Parietal lobe (tissue), 2 donors: ENCODE measurements around a stretch of chr9.

DNA sequence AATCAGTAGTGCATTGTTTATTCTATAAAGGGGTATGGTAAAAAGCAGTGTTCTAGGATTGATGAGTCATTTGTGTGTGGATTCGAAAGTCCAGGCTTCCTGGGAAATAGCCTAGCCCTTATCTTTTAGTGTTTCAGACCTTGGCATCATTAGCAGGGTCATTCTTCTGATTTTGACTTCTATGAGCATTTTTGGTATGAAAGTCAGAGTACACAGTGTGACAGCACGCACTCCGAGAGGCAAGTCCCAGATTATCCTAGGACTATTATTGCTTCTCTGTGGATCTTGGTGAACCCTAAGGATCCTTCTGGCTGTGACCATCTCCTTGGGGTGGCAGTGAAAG lies 16.9 kb downstream of the PCSK5 start:
- RAMPAGE, long total RNA, result no peak

DNA sequence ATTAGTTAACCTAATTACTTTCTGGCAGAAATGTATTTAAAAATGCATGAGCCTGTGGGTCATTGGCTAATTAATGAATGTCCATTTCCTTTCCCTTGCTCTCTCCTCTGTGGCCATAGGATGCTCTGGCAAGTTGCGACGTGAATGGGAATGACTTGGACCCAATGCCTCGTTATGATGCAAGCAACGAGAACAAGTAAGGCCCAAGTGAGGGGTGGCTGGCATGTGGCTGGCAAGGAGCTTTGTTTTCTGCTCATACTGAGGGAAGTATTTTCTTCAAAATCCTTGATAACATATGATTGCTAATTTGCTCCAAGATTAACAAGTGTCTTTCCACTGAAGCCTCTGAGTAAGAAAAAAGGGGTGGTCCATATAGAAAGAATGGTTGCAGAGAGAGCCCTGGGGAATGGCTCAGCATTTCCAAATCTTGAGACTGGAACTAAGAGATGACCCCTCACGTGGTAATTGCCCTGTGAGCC lies 136.4 kb downstream of the PCSK5 start:
- RAMPAGE, long total RNA, result no peak

DNA sequence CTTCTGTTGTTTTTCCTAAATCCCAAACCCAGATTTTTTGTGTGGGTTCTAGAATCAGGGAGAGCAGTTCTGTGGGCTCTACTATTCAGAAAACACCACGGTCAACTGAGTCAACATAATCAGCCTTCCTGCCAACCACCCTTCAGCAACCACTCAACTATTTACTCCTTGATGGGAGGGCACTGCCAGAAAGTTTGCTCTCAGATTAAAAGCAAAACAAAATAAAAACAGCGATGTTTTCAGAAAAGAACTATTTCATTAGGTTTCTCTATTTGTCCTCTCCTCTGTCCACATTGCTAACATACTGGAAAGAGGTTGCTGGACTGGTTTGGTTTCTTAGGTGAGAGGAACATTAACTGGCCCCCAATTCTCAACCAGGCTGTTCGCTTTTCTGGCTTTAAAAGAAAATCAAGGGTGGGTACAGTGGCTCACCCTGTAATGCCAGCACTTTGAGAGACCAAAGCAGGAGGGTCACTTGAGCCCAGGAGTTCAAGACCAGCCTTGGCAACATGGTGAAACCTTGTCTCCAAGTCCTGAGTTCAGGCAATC lies 72.4 kb downstream of the GCNT1 start:
- RAMPAGE, long total RNA, result no peak

GRCh38 chr9:76542317-76542861 lies 83.4 kb downstream of the GCNT1 start:
- RAMPAGE, long total RNA, result no peak

GRCh38 chr9:76576331-76576802 lies 117.4 kb downstream of the GCNT1 start:
- RAMPAGE, long total RNA, result no peak

GRCh38 chr9:76691545-76692687 lies 214.0 kb downstream of the PRUNE2 start:
- RAMPAGE, long total RNA, result no peak

GRCh38 chr9:76868618-76869325 lies 37.1 kb downstream of the PRUNE2 start:
- RAMPAGE, long total RNA, result no peak

GRCh38 chr9:77369048-77369454 lies 191.7 kb downstream of the VPS13A start:
- RAMPAGE, long total RNA, result no peak

GRCh38 chr9:77551367-77551575 lies 96.9 kb downstream of the GNA14 start:
- RAMPAGE, long total RNA, result no peak

DNA sequence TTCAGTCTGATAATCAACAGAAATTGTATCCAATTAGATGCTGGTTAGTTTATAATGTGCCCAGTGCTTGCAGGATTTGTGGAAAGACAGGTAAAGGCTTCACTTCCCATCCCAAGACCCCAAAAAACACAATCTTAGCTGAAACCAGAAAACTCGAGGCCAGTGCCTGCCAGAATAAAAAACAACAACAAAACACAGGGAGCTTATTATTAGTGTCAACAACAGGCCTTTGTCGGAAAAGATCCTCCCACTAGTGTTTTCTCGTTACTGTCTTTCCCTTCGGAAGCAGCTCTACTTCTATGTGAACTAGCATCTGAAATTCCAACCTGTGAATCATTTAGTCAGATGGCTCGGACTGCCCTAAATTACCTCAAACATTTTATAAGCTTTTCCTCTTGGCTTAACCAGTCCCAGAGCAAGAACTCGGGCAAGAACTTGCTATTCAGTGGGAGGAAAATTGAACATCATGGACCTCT lies 122.2 kb upstream of the GNA14 start:
- RAMPAGE, long total RNA, result no peak

DNA sequence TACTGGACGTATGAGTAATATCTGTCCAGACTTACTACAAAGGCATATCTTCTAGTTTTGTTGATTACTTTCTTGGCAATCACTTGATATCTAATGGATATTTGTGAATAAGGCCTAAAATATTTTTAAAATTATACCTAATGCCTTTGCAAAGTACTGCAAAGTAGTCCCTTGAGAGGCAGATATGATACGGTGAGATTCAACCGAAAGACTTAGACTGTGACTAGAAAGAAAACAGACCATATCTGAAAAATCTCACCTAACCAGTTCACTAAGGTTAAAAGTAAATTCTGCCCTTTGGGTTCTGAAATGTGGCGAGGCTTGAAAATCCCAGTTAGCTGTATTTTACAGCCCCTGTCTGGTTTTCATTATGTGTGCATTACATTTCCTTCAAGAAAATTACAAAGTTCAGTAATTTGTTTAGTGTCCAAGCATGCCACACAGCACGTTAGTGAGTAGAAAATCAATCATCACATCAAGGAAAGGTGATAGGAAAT lies 152.0 kb downstream of the GNAQ start:
- RAMPAGE, long total RNA, result no peak

DNA sequence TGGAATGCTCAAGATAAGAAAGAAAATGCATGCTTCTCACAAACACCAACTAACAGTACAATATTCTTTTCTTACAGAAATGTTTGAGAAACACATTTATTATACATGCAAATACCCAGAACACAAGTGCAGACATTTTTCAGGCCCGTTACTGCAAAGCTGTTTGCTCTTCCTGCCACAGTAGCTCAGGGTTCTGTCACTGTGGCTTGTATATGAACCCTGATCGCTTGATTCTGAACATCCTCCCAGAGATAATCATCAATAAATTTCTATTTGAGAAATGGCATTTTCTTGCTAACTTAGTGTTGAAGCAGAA lies 1.9 kb downstream of the GNAQ start:
- RAMPAGE, long total RNA, result no peak

DNA sequence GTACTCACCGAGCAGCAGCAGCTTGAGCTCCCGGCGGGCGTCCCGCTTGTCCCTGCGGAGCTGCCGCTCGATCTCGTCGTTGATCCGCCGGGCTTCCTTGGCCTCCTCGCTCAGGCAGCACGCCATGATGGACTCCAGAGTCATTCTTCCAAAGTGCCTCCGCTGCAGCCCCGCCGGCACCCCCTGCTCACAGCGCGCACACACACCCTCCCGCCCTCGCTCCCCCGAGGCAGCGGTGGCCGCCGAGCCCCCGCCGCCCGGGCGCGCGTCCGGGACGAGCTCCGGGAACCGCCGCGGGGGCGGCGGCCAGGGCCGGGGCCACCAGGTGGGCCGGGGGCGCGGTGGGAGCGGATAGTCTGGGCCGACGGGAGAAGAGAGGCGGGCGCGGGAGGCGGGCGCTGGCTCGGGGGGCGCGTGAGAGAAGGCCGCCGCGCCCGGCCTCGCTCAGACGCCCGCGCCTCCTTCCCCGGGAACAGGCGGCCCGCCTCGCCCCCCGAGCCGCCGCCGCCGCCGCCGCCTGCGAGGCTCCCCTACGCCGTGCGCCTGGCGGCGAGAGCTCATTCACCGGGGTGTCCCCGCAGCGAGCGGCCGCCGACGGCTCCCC lies 417 bp downstream of the GNAQ start:
- RAMPAGE, long total RNA, result no peak

DNA sequence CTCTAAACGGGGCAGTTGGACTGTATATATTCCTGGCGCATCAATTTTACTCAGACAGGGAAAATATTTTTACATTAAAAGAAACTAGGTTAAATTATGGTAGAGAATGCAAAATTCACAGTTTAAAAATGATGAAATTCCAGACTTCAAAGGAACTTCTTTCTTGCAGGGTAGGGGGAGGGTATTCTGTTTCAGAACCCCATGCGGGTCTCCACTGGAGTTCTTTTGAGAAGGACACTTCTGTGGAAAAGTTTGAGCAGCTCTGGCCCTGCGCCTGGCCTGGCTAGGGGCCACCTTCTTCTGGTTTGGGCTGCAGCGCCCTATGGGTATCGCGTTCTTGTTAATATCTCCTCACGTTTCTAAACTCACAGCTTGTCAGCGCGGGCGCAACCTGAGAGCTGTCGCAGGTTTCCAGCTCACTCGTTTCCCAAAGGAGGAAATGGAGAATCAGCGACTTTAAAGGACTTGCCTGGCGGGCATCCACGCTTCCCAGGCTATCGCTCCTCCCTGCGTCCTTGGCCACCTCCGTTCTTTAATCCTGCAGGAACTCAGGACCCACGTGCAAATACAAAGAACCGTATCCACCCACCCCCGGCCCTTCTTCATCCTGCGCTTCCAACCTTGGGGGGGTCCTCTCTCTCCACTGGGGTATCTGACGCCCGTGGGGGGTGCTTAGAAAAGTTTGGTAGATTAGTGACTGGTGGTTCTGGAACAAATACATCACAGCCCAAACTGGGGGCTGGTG lies 788 bp upstream of the PSAT1 start:
- RAMPAGE, long total RNA, result no peak

DNA sequence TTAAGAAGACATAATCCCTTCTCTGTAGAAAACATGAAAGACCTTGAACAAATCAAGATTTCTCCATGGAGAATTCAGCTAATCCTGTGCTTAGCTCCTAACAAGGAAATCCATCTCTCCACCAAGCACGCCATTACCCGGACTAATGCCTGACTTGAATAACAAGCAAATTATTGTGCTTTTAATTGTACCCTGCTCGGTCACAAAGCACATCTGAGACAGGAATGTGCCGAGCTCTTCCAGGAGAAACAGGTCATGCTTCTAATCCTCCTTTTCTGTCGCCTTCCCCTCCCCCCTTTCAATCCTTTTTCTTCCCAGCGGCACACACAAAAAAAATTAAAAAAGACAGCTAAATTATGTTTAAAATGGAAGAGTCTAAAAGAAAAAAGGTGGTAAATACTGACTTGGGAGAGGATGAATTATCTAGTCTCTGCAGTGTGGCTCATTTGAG lies 141.4 kb downstream of the PSAT1 start:
- RAMPAGE, long total RNA, result no peak

DNA sequence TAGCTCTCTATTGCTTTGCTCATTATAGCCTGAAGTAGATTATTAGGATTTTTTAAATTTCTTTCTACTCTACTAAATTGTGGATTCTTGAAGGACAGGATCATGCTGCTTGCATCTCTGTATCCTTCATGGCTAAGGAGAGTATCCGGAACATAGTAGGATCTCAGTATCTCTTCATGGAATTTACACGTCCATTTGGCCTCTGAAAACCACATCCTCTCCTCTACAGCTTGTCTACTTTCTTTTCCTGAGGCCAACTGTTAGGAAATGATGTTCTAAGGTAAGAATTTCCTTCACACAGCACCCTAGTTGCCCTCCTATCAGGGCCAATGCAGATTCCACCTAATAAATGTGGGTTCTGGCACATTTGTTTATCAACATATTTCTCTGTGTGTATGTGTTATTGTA lies 558.0 kb upstream of the TLE4 start:
- RAMPAGE, long total RNA, result no peak

GRCh38 chr9:79570860-79571633 lies 718 bp upstream of the TLE4 start:
- RAMPAGE, long total RNA, result no peak

DNA sequence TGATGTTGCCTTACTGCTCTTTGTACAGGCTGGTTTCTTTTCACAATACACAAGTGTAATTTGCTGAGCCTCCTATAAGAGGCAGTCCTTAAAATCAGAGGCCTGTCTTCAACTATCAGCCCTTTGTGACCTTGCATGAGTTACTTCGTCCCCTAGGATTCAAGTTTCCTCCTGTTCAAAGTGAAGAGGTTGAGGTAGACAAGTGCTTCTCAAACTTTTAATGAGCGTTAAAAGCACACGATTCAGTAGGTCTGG lies 115.8 kb downstream of the TLE4 start:
- RAMPAGE, long total RNA, result no peak

GRCh38 chr9:79701425-79702024 lies 129.8 kb downstream of the TLE4 start:
- RAMPAGE, long total RNA, result no peak

GRCh38 chr9:79762606-79762896 lies 190.8 kb downstream of the TLE4 start:
- RAMPAGE, long total RNA, result no peak